Mammary microvascular endothelial cell (primary cell): ENCODE data around the gene KIAA0930.

DNA sequence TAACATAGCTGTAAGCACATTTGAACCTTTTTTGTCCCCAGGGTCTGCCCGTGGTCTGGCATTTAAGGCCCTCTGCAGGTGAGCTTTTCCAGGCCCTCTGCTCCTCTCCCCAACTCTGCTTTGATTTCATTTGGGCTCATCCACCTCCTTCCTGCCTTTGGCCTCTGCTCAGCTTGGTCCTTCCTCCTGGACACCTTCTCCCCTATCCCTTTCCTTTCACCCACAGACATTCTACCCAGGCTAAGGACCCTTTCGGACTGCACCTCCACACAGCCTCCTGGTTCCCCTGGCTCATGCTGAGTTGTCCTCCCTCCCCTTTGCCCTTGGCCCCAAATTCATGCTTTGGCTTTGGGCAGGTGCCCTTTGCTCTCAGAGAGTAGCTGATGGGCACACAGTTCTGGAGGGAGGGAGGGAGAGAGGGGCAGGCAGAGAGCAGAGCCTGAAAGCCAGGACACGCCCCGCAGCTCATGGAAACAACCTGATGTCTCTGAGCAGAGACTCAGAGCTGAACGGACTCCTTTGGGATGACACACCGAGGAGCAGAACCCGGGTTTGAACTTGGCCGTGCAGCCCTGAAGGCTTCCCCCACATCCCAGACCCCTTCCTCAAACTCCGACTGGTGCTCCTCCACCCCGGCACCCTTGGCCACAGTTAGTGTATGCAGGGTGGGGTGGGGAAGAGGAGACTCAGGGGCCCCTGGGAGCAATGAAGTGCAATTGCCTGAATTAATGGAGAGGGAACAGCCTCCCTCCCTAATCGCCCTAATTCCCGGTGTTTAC is 70.9 kb upstream of the SHISAL1 start:
- RAMPAGE, long total RNA: no peak

- RAMPAGE, long total RNA: no peak
Observed at GRCh38 chr22:44444411-44444785, 53.6 kb downstream of the RTL6 start.

- RAMPAGE, long total RNA: no peak
Observed at GRCh38 chr22:44524167-44524422, 26.1 kb upstream of the RTL6 start.

DNA sequence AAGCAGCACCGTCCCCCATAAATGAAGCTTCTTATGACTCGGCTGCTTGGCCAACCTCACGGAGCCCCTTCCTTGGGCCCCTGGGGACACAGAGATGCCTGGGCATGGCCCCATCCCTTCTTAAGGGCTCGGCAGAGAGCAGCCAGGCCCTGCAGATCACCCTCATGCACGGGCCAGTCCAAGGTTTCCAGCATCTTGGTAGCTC is 92.7 kb upstream of the PRR5 start:
- RAMPAGE, long total RNA: no peak

DNA sequence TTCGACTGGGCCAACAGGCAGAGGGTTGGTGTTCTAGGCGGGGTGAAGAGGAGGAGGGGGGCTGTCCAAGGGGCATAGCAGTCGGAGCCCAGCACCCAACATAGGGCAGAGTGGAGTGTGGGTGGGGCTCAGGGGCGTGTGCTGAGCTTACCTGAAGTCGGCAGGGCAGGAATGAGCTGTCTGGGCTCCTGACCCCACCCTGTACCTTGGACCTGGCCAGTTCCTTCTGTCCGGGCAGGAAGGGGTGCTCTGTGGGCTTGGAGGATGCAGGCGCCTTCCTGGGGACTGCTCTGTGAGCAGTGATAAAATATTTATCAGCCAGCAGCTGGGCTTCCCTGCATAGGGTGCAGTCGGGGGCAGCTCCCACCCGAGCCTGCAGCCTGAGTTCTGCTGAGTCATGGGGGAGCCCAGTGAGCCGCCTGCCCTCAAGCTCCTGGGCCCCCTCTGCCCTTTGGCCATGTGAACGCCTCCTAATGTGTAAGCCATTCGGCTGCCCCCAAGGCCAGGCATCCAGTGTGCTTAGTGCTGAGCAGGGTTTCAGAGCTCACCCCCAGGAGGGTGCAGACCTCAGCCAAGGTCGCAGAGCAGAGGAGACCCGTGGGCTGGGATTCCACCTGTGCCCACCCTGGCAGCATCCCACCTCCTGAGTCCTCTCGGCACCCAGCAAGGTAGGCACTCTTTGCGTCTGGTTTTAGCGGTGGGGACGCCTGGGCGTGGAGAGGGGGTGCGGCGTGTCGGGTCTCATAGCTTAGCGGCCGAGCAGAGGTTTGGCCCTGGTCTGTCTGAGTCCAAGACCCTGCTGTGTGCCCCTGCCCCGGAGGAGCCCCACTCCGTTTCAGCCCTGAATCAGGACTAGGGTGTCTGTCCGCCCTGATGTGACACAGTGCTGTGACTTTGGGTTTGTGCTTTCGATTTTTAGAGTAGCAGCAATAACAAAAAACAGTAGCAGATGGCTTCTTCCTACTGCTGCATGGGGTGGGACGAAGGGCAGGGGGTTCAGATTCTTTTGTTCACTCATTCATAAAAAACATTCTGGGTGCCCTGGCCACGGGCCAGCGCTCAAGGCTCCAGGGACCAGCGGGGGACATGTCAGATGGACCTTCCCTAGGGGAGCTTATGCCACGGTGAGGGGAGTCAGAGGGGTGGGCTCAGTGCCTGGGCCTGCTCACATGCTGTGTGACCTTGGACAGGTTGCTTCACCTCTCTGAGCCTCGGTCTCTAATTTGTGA is 25.0 kb upstream of the PRR5 start:
- RAMPAGE, long total RNA: no peak

- RAMPAGE, long total RNA: no peak
Observed at GRCh38 chr22:44710476-44711605, 8.8 kb downstream of the PRR5 start.

DNA sequence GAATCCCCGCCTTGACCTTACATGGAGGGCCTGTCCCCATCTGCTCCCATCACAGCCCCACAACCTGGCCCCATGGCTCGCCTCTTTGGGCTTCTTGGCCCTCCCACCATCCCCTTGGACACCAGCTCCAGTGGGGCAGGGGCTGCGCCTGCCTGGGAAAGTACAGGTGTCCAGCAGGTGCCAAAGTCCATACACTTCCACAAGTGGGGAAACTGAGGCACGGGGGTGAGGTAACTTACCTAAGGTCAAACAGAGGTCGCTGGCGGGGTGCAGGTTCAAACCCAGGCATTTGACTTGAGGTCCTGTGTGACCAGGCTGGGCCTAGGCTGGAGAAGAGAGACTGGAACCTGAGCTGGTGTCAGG is 16.1 kb upstream of the ARHGAP8 start:
- RAMPAGE, long total RNA: no peak

- RAMPAGE, long total RNA: no peak
Observed at GRCh38 chr22:44753339-44754346, 1.3 kb downstream of the ARHGAP8 start.

- RAMPAGE, long total RNA: no peak
Observed at GRCh38 chr22:45010286-45010612, 444 bp upstream of the PHF21B start.

DNA sequence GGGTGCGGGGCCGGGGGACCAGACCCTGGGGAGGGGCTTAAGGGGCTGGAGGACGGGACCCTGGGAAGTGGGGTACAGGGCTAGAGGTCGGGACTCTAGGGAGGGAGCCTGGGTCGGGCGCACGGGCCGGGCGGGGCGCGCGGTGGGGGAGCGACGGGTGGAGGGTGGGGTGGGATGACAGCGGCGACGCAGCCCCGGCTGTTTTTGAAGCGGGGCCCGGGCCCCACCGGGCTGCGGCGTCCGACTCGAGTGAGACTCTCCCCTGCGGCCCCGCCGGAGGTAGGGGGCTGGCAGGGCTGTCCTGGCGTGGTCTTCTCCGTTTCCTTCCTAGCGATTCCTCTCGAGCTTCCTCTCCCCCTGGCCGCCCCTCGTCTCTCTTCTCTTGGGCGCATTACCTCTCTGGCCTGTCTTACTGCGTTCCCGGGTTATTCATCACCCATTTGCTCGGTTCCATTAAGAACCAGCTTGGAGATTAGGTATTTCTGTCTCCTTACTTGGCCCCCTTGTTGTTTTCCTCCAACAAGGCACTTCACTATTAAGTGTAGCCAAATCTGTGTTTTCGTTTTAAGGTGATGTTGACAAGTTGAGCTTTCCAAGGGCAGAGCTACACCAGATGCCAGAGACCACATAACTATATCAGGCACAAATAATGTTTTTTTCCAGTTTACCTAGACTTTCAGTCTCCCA is 898 bp downstream of the NUP50 start:
- RAMPAGE, long total RNA: no peak

DNA sequence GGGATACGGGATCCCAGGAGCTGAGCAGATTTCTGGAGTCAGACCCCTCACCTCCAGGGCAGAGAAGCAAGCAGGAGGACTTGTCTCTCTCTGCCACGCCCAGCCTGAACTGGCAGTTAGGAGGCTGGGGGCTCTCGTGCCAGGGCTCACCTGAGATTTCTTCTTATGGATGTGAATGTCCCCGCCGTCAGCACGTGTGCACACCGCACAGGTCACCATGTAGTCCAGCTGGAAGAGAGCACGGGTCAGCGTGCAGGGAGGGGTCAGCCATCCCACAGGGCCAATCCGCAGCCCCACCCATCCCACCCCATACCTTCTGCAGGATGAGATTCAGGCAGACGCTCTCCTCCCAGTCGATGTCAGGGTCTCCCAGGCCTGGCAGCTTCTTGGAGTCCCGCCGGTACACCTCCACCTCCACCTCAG is 35.2 kb downstream of the KIAA0930 start:
- RAMPAGE, long total RNA: no peak

GRCh38 chr22:45240446-45241415 is at the start of gene KIAA0930:
Gene KIAA0930 (minus strand): TSS chr22:45240894.
- RAMPAGE, long total RNA: no peak

DNA sequence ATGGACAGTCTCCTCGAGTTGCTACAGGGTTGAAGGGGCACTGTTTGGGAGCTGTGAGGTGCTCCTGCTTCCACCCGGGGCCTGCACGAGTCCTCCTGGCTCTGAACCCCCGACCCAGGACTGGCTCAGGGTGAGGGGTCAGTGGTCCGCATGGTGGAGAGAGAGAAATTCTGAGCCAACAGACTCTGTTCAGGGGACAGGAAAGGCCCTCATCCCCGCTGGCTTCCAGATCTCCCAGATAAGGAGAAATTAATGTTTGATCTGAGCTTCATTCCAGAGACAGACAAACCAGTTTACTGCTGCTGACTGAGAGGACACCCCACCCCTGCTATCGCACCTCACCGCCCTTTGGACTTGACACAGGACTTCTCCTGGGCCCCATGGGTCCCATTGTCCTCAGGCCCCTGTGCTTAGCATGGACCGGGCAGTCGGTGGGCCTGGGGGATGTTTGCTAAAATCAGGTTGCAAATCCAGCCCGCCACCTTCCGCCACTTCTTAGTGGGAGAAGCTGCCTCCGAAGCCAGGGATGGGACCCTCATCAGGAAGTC is 11.3 kb upstream of the UPK3A start:
- RAMPAGE, long total RNA: no peak

- RAMPAGE, long total RNA: no peak
Observed at GRCh38 chr22:45308682-45309150, 1.0 kb upstream of the FAM118A start.

DNA sequence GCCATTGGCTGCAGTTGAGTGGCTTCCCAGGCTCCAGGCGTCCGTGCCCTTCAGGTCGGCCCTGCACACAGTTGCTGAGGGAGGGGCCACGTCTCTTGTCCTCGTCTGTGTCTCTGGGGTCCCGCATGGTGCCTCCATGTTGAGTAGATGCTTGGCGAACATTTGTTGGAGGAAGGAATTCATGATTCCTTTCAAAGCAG is 21.0 kb downstream of the FAM118A start:
- RAMPAGE, long total RNA: no peak

- RAMPAGE, long total RNA: no peak
Observed at GRCh38 chr22:45423937-45424664, 10.6 kb downstream of the RIBC2 start.

DNA sequence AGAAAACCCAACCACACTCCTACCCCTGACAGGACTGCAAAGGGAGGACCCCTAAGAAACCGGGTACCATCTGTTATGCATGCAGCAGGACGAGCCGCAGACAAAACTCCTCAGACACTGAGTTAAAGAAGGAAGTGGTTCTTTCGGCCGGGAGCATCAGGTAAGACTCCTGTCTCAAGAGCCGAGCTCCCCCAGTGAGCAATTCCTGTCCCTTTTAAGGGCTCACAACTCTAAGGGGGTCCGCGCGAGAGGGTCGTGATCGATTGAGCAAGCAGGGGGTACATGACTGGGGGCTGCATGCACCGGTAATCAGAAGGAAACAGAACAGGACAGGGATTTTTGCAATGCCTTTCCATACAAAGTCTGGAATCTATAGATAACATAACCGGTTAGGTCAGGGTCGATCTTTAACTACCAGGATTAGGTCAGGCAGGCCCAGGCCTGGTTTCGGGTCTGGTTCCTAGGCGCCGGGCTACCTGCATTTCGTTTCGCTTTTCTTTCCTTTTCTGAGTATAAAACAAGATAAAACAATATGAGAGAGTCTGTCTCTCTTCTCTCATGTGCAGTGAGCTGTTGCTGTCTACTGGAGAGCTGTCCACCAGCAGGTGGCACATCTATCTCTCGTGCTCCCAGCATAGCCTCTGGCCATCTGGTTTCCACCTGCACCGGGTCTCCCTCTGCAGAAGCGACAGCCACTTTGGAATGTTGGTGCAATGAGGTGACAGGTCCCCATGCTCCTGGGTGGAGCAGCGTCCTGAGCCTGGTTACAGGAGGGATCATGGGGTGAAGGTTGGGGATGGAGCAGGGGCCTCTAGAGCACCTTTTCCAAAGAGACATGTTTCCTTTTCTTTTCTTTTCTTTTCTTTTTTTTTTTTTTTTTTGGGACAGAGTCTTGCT is 27.5 kb downstream of the RIBC2 start:
- RAMPAGE, long total RNA: no peak

DNA sequence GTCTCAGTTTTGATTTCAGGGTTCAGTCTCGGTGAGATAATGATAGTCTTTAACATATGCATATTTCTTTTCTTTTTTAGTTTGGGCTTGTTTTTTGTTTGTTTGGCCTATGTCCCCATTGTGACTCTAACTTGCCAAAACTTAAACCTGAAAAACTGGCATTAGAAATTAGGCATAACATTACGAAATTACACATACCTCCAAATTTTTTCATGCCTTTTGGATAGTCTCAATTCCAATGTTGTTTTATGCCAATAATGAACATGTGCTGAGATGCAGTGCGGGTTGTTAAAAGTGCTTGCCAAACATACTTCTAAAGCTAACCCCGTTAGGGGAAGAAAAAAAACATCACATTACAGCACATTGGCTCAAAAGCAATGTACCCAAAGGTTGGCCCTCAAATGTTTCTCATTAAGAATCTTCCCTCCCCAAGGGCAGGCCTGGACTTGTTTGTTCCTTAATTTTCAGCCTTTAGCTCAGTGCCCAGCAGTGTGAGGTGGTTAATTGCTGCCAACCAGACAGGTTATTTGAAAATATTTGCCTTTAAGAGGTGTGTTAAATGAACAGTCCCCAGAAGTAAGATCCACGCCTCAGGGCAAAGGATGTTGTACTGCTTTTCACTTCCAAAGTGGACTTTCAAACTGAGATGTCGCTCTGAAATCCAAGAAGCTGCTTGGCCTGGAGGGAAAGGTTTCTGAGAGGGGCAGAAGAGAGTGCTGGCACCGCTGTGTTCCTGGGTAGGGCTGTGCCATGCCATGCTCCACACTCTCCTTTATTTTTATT is 33.0 kb upstream of the FBLN1 start:
- RAMPAGE, long total RNA: no peak

GRCh38 chr22:45541871-45542519 is 39.3 kb downstream of the FBLN1 start:
- RAMPAGE, long total RNA: no peak

GRCh38 chr22:45553784-45554062 is 51.0 kb downstream of the FBLN1 start:
- RAMPAGE, long total RNA: no peak